Epithelial cell of proximal tubule (primary cell): ENCODE results near the genes ZDHHC22, ISM2 and TSHR.

DNA sequence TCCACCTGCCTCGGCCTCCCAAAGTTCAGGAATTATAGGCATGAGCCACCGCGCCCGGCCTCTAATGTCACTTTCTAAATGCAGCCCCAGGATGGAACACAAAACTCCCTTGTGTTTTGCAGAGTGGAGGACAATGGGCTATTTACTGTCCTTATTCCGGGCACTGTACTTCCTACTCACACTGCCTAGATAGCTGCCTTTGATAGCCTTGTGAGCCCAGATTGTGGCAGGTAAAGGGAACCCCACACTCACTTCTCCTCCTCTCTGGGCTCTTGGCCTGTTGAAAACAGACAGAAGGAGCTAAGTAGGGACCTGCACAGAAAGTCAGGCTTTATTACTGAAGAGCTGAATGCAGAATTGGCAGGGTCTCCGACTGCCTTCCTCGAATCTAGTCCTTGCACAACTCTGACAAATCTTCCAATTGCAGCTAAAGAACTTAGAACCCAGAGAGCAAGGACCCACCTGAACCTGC, 72.8 kb downstream of the LRRC74A start:
- RAMPAGE, long total RNA: no peak
- RRBS: 88% methylated on average over 1 of the region's 7 CpGs

GRCh38 chr14:76917456-76918780, 91.7 kb downstream of the LRRC74A start:
- RAMPAGE, long total RNA: no peak
- RRBS: no CpG with 5 or more reads among the region's 19 CpGs

DNA sequence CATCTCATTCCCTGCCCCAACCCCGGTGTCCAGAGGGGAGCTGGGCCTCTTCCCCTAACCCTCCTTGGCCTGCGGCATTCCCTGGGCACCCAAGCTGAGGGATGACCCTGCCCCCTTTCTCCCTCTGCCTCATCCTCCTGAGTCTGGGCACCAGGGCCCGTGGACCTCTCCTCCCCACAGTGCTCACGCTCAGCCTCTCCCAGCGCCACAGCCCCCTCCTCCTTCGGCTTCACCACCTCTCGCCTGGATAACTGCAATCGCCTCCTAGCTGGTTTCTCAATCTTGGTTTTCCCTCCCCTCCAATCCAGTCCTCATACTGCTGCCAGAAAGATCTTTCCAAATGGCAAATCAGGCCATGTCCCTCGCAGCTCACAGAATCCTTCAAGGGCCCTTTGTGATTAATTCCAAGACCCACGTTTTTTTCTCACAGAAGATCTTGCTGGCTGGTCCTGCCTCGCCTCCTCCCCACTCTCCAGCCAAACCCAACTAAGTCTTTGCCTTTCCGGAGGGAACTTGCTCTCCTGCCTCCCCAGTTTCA, 16.2 kb downstream of the IRF2BPL start:
- RAMPAGE, long total RNA: no peak
- RRBS: no CpG with 5 or more reads among the region's 12 CpGs

DNA sequence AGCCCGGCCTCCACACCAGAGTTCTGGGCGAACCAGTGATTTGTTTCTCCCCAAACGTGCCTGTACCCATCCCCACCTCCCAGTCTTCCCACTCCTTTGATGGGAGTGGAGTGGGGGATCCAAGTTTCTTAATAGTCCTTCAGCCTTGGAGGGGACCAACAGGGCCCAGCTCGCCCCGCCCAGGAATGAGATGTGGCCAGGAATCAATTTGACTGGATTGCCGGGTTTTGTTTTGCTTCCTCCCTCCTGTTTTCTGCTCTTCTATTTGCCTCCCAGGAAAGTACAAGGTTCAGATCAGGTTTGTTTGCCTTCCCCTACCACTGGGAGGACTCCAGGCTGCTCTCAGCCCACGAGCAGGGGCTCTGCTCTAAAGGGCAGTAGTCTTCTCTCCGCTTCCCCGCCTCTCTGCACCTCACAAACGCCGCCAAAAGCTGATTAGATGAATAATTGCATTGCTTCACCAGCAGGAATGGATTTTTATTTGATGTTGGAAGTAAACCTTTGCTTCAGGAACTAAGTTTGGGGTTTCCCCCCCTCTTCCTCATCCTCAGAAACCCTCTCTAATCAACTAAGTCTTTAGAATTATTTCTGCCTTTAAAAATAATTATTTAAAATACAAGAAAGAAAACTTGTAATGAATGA, 5.0 kb downstream of the IRF2BPL start:
- RAMPAGE, long total RNA: no peak
- RRBS: no CpG with 5 or more reads among the region's 11 CpGs

DNA sequence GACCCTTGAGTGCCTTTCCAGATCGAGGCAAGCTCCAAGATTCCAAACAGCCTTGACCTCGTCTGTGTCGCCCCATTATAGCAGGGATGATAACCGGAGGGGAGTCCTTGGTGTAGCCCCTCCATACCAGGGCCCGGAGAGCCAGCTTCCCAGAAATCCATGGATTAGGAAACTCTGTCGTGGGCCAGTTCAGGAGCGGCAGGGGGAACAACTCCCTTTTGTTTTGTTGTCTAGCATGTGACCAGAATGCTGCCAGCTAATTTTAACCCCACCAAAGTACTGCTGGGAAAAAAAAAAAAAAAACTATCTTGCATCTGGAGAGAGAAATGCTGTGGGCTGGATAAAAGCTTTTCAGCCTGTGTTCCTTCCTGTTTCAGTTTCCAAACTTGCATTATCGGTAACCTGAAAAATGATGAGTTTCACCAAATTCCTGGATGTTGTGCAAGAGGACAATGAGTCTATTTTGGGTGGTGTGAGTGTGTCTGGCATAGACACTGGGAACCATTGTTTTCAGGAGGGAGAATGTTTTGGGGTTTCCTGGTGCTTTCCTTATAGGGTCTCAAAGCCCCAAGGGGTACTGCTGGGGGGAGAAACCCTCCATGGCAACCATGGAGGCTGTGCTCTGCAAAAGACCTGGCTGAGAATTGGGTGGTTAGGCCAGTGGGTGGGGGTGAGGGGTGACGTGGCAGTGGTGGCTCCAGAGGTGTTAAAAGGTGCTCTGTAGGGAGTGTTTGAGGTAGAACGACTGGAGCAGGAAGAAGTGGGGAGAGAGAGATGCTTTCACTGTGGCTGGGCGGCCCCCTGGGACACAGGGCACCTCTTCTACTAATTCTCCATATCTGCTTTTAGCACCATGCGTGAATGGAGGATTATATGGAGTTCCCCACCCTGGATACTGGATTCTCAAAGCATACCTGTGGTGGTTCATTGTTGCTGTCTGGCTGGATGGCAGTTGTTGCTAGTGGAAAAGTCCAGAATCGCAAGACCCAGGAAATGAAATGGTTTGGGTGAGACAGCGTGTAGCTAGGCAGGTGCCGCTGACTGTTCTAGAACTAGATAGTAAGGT, 15.0 kb upstream of the IRF2BPL start:
- RAMPAGE, long total RNA: no peak
- RRBS: no CpG with 5 or more reads among the region's 15 CpGs

GRCh38 chr14:77140761-77141867, at the start of gene ZDHHC22:
Gene ZDHHC22, minus strand, starts transcription at chr14:77141791.
- RAMPAGE, long total RNA: no peak
- RRBS: 2% methylated on average over 43 of the region's 112 CpGs

DNA sequence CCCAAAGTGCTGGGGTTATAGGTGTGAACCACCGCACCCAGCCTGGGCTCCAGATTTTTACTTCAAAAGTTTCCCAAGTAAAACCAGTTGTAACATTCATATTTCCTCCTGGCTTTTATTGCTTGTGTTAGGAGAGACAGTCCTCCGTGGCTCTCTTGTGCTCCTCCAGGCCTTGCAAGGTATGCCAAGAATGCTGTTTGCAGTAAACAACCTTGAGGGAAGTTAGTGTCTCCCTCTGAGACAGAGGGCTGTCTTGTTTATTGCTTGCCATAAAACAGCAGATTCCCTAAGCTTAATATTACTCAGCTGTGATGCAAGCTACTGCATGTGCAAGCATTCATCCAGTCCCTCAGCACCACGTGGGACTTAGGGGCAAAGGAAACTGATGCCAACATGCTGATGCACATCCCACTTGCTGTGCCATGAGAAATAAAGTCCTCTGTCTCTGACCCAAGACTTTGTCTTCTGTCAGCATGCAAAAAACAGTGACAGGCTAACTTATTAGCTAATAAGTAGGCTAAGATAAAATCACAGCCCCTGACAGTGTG, 6.6 kb downstream of the POMT2 start:
- RAMPAGE, long total RNA: no peak
- RRBS: no CpG with 5 or more reads among the region's 3 CpGs

DNA sequence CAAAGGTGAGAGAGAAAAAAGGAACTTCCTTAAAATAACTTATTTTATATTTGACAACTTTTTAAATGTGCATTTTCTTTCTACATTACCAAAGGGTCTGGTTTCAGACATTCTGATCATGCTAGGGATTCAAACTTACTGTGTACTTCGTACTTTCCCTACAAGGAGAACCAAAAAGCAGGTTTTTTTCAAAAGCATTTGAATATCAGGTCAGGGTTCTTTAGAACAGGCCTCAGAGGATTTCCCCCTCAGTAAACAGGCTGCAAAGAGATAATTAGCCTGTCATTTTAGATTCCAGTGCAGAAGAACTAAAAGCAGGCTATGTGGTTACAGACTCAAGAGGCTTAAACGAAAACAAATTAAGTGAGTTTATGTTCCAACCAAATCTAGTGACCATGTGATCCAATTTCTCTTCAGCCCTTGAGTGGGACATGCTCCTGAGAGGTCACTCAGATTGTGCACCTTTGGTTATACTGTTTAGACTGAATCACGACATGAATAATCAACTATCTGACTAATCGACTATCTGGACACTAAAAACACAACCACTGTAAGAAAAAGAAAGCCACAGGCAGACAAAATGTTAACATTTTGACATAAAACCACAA, 4.6 kb downstream of the TMED8 start:
- RAMPAGE, long total RNA: no peak
- RRBS: no CpG with 5 or more reads among the region's 4 CpGs

DNA sequence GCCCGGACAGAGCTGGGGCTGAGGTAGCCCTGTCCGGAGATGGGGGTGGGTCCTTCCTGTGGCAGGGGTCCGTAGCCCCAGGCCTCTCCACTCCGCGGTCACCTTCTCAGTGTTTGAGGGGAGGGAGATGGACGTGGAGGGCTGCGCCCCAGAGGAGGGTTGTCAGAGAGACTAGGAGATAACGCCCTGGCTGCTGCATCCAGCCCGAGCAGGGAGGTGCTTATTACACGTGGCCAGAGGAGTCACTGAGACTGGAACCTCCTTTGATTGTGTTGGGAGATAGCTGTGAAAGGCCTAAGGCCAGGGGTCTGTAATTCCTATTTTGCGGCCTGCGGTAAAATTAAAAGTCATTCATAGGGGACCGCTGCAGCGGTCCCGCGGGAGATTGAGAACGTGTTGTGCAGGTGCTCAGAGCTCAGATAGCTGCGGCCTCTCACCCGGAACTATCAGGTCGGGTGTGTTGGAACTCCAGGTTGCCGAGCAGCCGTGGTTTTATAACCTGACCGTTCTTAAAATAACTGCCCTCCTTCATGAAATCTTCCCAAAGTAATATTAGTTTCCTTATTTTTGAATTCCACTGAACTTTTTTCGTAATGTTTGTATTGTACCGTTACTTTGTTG, 561 bp downstream of the AHSA1 start:
- RAMPAGE, long total RNA: no peak
- RRBS: no CpG with 5 or more reads among the region's 25 CpGs

DNA sequence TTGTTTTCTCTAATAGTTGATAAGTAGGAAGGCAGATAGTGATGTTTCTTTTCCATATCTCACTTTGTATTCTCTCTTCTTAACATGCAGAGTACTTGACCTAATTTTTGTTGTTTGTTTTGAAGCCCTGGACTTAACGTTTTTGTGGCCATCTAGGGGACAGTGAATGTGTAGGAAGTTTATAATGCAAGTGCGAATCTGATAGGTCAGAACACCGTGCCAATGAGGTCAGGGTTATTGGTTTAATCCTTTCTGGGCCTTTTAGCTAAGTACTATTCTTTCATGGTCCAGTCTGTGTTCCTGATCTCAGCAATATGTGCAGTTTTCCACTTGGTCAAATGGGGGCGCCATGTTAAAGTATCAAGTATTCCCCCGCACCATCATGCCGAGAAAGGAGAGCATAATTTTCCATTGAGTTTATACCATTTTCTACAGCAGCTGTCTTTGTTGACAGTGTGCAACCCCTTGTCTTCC, 1.1 kb downstream of the AHSA1 start:
- RAMPAGE, long total RNA: no peak
- RRBS: no CpG with 5 or more reads among the region's 6 CpGs

- RAMPAGE, long total RNA: no peak
- RRBS: 1% methylated on average over 39 of the region's 96 CpGs
These were observed at the start of gene ISM2 for GRCh38 chr14:77498444-77499153. Gene ISM2, minus strand, starts transcription at chr14:77498816.

DNA sequence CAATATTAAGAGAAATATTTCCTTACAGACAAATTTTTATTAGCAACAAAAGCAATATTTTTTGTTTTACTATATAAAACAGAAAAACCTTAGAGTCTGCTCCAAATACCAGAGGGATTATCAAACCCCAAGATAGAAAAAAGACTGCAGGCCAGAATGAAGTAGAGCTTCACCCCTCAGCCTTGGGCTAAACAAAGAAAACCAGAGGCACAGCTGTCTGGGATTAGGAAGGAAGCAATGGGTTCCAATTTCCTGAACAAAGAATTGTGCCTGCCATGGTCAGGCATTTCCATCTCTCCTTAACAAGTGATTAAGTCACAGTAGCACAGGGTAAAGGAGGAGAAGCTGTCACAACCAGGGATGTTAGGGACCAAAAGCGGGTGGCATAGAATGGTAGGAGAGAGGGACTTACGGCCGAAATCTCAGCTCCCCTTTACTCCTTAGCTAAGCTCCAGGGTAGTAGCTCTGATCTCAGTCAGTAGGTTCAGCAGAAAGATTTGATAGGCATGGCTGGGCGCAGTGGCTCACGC, 34.0 kb downstream of the SPTLC2 start:
- RAMPAGE, long total RNA: no peak
- RRBS: no CpG with 5 or more reads among the region's 5 CpGs

DNA sequence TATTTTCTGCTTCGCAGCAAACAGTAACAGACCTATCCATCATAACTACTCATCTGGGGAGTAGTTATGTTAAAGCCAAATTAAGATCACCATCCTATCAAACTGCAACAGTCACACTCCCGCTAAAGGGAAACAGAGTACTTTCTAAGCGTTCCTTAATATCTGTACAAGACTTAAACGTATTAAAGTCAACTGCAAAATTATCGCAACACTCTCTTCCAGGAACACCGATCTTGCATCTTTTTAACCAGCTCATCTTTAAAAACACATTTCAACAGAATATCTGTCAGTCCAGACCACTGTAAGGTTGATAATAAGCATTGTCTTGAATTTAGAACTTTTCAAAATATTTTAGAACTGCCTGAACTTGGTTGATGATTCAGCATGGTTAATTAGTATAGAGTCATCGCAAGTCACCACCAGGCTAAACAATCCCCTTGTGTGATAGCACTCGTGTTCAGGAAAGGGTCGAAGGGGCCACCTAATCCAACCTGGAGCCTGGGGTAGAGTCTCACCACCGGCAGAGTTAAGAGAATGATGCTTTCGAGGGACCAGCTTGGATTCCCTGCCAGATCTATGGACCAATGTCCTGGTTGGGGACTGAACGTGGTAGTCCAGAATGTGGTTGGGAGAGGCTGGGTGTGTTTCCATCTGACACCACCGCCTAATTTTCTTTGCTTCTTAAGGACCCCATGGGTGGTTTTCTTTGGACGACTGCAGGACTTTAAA, 944 bp downstream of the SPTLC2 start:
- RAMPAGE, long total RNA: no peak
- RRBS: no CpG with 5 or more reads among the region's 14 CpGs

DNA sequence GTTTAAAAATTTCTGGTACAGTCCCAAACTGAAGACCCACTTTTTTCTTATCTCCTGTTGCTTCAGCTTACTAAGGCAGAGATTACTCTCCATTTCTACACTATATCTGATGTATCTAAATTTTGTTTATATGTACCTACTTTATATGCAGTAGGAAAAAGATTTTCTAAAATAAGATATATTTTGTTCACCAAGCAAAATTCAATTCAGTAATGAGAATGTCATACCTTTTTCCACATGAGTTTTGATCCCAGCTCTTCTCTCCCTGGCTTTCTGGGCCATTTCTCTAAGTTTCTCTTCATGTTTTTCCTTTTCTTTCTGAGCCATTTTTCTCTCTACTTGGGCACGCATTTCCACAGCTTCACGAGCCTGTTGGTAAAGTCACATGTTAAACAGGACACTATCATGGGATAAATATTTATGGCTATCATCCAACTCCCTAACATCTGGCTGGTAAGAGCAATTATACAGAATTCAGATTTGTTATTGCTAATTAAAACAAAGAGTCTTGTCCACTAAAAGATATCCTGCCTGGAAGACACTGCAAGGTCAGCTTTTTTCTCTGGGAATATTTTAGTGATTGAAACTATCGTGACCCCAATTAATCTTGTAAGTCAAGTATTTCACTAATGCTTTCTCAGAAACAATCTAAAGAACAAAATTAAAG, 23.0 kb downstream of the SLIRP start:
- RAMPAGE, long total RNA: no peak
- RRBS: no CpG with 5 or more reads among the region's 3 CpGs

- RAMPAGE, long total RNA: no peak
- RRBS: no CpG with 5 or more reads among the region's 2 CpGs
These were observed 69.7 kb upstream of the NRXN3 start for GRCh38 chr14:78100449-78100886.

DNA sequence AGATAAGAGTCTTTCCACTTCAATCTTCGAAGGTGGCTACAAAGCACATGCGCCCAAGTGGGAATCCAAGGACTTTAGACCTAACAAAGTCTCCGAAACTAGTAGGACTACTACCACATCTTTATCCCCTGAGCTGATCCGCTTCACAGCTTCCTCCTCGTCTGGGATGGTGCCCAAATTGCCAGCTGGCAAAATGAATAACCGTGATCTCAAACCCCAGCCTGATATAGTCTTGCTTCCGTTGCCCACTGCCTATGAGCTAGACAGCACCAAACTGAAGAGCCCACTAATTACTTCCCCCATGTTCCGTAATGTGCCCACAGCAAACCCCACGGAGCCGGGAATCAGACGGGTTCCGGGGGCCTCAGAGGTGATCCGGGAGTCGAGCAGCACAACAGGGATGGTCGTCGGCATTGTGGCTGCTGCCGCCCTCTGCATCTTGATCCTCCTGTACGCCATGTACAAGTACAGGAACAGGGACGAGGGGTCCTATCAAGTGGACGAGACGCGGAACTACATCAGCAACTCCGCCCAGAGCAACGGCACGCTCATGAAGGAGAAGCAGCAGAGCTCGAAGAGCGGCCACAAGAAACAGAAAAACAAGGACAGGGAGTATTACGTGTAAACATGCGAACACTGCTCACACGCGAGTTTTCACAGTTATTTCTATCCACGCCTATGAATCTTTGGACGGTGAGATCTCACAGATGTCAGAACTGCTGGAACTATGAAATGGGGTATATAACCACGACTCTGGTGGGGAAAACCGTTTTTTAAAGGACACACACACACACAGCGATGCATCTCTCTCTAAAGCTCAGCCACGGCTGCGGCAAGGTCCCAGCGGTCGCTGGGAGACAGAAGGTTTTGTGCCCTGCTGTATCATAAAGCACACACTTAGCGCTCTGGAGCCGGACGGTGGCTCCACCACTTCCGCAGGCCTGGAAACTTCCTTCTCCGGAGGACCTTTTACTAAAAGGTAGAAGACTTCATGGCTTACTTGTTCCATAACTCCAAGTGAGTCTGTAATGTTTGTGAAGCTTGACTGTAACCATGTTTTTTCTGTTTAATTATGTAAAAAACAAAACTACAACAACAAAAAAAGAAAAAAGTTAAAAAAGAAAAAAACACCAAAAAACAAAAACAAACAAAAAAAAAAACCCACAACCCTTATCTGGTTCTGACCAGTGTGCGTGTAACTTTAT, 349.6 kb downstream of the DIO2 start:
- RAMPAGE, long total RNA: no peak
- RRBS: no CpG with 5 or more reads among the region's 46 CpGs

GRCh38 chr14:80267177-80267664, 55.9 kb upstream of the DIO2 start:
- RAMPAGE, long total RNA: no peak
- RRBS: no CpG with 5 or more reads among the region's 4 CpGs

GRCh38 chr14:80310981-80311422, 99.7 kb upstream of the DIO2 start:
- RAMPAGE, long total RNA: no peak
- RRBS: no CpG with 5 or more reads among the region's 4 CpGs

- RAMPAGE, long total RNA: no peak
- RRBS: no CpG with 5 or more reads among the region's 21 CpGs
These were observed 737 bp upstream of the TSHR start for GRCh38 chr14:80954656-80955111.

- RAMPAGE, long total RNA: no peak
- RRBS: under 1% methylated on average over 5 of the region's 36 CpGs
These were observed at the start of gene TSHR for GRCh38 chr14:80955112-80956160. Gene TSHR, plus strand, starts transcription at chr14:80955621.